Subcutaneous preadipocyte (primary cell): ENCODE results near the genes CATSPERZ and NRXN2.

DNA sequence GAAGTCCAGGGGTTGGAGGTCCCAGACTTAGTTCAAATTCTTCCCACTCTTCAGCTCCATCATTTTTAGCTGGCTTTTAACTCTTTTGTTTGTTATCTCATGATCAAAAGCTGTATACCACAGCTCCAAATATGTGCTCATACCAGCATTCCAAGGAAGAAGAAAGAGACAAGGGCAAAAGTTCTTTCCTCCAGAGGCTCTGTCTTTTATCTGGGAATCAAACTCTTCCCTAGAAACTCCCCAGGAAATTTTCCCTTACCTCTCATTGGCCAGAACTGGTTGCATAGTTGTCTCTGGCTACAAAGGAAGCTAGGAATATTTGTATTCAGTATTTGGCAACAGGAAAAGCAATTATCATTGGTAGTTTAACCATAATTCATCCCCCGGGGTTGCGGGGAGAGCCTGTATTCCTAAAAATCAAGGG is 10.4 kb upstream of the ZFTA start:
- CAGE, long polyA plus RNA, result no peak

GRCh38 chr11:63813925-63814414 is 714 bp downstream of the SPINDOC start:
- CAGE, long polyA plus RNA, result no peak

DNA sequence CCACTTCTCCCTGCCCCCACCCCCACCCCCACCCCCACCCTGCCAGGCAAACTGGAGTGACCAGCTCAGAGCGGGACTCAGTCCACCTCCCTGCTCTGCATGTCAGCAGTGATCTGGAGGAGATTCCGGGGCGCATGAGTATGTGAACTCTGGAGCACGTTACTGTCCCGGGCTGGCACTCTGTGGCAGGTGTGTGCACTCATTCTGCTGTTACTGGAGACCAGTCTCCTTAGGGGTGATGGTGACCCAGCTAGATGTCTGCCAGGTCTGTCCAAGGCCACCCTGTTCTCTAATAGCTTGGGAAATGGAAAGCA is 33.9 kb downstream of the MARK2 start:
- CAGE, long polyA plus RNA, result no peak

DNA sequence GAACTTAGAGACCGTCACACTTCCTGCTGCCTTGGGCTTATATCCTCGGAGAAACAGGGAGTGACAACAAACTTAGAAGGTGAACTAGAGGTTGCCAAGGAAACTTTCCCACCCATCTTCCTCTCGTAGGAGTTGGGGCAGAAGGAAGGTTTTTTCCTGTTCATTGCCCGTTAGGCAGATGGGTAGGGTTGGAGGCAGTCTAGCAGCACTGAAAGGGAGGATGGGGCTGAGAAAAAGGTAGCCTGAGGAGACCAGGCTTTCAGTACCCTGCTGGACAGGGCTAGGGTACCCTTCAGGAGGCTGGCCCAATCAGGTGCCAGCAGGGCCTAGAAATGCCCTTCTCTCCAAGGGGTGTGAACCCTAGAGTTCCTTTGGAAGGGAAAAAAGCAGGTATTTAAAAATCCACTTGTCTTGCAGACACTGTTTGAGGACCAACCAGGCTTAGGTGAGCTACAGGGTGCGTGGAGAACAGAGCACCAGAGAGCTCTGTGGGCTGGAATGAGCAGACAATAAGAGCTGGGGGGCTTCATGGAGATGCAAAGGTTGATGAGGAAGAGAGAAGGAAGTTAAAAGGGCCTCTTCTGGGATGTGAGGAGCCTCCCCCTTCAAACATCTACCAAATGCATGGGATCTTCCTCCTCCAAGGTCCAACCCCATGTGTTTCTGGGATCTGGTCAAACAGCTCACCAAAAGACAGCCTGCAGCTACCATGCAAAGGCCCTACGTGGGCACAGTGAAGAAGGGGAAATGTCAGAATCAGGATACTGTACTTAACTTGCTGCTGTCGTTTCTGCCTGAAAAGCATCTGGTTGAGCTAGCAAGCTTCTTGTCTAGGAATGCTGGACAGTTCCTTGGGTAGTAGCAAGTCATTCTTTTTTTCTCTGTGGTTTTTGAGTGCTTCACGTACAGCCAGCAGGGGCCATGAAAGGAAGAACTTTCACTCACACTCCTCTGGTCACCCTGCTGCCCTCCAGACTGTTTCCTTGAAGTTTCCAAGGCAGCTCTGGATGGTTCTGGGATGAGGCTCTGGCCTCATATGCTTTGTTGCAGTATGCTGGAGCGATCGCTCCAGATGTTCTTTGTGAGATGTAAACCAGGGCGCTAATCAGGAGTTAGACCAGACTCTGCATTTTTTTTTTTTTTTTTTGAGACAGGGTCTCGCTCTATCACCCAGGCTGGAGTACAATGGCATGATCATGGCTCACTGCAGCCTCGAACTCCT is 25.0 kb downstream of the RCOR2 start:
- CAGE, long polyA plus RNA, result no peak

DNA sequence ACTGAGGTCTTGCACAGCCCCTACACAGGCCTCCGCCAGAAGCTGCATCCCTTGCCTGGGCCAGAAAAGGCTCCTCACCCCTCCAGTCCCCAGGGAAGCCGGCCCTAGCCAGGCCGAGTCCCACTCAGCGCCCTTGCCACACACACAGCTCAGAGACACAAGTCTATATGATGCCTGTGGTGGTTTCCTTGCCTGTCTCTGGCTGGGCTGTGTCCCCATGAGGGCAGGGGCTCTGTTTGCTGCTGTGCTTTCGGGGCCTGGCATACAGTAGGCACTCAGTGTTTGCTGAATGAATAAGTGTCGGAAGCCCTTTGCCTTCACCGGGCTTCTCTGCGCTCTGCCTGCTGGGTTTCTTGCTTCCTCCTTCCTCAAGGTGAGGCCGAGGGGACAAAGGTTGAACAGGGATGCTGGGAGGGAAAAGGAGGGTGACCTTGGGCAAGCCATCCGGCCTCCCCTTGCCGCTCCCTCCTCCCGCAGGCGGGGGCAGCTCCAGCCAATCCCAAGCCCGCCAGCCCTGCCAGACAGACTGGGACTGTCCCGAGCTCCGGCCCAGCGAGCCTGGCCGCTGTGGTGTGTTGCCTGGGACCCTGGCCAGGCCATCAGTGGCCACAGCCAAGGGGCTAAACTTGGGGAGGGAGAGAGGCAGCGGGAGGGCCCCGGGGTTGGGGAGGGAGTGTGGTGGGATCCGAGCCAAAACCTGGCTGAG is 3.1 kb upstream of the RCOR2 start:
- CAGE, long polyA plus RNA, result no peak

DNA sequence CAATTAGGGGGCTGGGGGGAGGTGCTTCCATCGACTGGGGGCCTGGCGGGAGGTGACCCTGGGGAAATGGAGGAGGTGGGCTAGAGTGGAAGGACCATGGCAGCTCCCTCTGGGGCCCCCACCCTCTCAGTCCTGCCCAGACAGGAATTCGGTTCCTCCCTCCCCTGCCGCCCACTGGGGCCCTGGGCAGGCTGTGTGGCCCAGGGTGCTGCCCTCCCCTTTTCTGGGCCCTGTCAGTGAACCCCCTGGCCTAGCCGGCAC is 3.6 kb upstream of the RCOR2 start:
- CAGE, long polyA plus RNA, result no peak

- CAGE, long polyA plus RNA, result no peak
Measured at GRCh38 chr11:64087201-64087593, 51.5 kb downstream of the FLRT1 start.

DNA sequence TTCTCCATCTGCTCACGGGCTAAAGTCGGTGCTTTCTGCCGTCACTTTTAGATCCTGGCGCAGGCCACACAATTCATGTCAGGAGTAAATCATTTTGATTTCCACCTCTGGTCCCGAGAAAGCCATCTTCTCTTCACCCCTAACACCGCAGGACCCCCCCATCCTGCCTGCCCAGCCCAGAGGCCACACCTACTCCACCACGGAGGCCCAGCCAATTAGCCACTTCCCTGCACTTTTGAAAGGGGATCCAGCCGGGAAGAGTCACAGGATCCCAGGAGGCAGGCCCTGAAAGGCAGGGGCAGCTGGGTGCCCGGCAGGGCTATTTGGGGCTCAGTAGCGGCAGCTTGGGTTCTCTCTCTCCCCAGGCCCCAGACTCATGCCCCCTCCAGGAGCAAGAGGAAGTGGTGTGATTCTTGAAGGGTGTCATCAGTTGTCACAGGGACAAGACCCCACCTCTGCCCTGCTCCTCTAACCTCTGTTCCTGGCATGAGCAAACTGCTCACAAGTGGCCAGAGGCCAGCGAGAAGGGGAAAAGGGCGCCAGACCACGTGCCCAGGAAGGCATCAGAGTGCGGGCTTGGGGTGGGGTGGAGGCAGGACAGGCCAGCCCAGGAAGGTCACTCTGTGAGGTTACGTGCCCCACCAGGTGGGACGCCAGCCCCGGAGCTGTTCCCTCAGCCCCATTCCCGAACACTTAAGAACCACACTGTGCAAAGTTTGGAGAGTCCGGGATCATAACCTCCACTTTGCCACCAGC is 1.2 kb downstream of the MACROD1 start:
- CAGE, long polyA plus RNA, result no peak

DNA sequence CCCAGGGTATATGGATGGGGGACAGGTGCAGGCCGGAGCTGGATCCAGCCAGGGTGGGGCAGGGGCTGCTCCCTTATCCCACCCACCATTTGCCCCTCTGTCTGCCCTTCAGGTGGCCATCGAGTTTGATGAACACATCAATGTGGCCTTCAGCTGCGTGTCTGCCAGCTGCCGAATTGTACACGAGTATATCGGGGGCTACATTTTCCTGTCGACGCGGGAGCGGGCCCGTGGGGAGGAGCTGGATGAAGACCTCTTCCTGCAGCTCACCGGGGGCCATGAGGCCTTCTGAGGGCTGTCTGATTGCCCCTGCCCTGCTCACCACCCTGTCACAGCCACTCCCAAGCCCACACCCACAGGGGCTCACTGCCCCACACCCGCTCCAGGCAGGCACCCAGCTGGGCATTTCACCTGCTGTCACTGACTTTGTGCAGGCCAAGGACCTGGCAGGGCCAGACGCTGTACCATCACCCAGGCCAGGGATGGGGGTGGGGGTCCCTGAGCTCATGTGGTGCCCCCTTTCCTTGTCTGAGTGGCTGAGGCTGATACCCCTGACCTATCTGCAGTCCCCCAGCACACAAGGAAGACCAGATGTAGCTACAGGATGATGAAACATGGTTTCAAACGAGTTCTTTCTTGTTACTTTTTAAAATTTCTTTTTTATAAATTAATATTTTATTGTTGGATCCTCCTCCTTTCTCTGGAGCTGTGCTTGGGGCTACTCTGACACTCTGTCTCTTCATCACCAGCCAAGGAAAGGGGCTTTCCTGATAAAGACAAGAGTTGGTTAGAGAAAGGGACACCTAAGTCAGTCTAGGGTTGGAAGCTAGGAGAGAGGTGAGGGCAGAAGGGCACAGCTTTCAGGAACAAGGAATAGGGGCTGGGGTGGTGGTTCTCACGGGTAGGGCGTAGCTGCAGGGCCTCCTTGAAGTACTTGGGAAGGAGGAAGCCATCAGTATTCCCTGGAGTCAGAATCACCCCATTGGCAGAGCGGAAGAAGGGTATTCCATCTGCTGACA is 2.5 kb downstream of the TRPT1 start:
- CAGE, long polyA plus RNA, result no peak

DNA sequence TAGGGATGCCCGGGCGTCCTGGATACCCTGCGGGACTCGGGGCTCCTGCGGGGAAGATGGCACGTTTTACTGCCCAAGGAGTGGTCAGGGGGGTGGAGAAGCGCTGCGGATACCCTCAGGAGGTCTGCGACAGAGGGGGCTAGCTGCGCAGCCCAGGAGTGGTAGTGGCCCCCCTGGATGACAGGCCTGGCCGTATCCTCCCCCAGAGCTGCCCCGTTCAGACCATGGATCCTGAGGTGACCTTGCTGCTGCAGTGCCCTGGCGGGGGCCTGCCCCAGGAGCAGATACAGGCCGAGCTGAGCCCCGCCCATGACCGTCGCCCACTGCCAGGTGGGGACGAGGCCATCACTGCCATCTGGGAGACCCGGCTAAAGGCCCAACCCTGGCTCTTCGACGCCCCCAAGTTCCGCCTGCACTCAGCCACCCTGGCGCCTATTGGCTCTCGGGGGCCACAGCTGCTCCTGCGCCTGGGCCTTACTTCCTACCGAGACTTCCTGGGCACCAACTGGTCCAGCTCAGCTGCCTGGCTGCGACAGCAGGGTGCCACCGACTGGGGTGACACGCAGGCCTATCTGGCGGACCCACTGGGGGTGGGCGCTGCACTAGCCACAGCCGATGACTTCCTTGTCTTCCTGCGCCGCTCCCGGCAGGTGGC is 482 bp downstream of the NUDT22 start:
- CAGE, long polyA plus RNA, result no peak

DNA sequence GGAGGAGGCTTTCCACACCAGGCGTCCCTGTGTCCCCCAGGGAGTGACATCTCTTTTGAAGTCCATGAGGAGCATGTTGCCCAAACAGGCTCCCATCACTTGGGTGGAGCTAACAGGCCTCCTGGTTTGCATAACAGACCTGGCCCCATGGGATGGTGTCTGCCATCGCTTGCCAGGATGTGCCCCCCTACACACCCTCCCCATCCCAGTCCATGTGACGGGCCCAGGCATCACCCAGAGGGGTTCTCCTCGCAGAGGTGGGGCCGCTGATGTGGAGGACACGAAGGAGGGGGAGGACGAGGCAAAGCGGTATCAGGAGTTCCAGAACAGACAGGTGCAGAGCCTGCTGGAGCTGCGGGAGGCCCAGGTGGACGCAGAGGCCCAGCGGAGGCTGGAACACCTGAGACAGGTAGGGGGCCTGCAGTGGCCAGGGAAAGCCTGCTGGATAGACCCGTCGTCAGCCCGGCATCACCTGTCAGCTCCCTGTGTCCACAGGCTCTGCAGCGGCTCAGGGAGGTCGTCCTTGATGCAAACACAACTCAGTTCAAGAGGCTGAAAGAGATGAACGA is 14.4 kb downstream of the PLCB3 start:
- CAGE, long polyA plus RNA, result no peak

DNA sequence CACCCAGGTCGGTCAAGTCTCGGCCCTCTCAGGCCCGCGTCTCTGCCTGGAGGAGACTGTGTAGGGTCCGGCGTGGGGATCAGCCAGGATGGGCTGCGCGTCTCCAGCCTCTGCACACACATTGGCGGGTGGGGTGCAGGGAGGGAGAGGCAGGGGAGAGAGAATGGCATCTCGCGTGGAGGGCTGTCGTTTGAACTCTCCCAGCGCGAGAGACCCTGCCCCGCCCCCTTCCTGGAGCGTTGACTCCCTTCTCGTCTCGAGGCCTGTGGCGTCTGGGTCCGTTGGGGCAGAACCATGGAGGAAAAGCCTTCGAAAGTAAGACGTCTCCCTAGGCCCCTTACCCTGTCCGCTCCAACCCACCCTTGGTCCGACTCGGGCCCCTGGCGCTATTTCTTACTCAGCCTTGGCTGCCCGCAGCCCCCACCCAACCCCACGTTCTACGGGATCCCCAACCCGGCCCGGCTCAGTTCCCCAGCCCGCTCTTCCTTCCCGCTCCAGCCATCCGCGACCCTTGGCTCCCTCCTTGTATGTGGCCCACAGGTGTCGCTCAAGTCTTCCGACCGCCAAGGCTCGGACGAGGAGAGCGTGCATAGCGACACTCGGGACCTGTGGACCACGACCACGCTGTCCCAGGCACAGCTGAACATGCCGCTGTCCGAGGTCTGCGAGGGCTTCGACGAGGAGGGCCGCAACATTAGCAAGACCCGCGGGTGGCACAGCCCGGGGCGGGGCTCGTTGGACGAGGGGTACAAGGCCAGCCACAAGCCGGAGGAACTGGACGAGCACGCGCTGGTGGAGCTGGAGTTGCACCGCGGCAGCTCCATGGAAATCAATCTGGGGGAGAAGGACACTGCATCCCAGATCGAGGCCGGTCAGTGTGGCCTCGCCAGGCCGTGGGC is at the start of gene CATSPERZ:
Gene CATSPERZ, plus strand, starts transcription at position 242 of the 899 bp plus-strand sequence.
- CAGE, long polyA plus RNA, result no peak

- CAGE, long polyA plus RNA, result no peak
Measured at GRCh38 chr11:64359788-64360208, 836 bp downstream of the RPS6KA4 start.

- CAGE, long polyA plus RNA, result no peak
Measured at GRCh38 chr11:64500138-64500995, 55.4 kb upstream of the SLC22A11 start.

DNA sequence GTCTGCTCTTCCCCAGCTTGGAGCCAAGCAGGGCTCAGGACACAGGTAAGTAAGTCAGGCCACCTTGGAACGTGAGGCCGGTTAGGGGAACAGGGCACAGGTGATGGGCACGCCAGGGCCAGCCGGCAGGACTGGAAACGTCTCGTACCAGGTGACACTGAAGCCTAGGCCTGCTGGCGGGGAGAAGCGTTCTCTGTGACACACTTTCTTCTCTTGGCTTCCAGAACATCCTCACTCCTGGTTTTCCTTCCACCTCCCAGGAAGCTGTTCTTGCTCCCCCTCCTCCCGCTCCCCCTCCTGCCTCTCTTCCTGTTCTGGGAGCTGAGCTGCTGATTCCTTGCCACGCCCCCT is 4.0 kb downstream of the SLC22A11 start:
- CAGE, long polyA plus RNA, result no peak

DNA sequence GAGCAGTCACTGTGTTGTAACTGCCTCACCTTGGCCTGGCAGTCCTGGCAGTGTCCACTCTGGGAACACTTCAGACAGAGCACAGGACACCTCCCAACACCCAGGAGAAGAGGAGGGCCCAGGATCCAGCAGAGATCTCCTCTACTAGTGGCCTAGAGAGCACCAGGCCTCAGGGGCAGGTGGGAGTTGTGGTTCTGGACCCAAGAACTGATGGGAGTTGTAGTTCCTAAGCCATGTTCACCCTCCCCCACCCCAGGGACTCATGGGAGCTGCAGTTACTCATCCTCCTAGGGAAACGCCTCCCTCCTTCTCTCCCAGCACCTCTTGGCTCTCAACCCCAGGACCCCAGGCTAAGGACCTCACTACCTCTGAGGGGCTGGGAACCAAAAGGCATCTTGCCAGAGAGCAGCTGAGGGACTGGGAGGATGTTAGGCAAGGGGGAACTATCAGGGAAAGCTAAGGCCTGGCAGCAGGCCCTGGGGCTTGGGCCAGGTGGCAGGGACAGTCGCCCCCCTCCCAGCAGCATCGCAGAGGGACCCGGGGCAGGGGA is 28.8 kb downstream of the SLC22A12 start:
- CAGE, long polyA plus RNA, result no peak

DNA sequence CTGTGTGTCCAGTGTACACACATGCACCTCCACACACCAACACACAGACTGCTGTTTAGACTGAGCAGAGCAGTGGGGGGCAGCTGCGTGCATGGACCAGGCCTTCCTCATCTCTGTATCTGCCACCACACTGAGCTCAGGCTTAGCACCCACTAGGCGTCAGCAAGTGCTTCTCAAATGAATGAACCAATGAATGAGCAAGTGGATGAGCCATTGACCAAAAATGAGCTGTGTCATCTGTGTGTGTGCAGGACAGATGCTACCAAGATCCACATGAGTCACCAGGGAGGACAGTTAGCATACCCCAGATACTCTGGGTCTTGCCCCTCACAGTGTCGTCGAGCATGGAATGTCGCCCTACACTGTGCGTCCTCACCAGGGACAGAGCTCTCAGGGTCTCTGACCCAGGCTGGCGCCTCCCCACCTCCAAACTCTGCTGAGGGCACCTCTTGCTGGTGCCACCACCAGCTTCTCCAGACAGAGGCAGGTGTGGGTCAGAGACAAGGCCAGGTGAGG is 63.2 kb downstream of the NRXN2 start:
- CAGE, long polyA plus RNA, result no peak

DNA sequence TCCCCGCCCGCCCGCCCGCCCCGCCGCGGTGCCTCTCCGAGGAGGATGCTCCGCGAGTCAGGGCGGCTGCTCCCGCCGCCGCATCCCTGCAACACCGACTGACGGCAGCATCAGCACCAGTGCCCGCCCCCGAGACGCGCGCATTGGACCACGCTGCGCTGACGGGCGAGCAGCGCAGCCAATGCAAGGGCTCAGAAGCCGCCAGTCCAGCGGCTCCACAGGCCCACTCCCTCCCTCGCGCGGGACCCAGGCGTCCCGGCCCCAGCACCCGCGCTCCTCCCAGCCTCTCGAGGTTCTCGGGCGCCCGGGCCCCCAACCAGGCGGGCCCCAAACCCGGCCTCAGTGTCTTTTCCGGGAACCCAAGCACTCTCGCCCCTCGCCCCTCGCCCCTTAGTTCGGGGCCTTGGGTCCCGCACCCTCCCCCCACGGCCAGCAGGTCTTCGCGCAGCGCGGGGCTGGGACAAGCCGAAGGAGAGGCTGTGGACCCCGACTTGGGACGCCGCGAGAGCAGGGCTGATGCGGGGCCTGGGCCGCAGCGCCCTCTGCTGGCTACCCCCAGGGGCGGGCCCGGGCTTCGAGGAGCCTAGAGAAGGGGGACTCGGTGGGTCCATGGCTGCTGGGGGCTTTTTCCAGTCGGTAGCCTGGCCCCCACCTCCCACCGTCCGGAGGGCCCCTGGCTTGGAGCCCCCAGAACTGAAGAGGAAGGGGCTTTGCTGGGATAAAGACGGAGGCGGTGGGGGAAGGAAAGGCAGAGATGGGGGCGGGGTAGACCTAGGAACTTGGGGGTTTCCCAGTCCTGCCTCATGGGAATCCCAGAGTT is at the start of gene NRXN2:
Gene NRXN2, minus strand, starts transcription at position 100 of the 820 bp plus-strand sequence.
- CAGE, long polyA plus RNA, result no peak

GRCh38 chr11:64725896-64726824 is 3.2 kb upstream of the NRXN2 start:
- CAGE, long polyA plus RNA, result no peak

DNA sequence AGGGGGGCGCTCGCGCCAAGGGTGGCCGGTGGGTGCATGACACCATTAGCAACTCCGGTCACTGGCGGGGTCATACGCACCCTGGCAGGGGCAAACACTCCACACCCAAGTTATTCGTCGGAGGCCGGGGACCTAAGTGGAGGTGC is 332 bp downstream of the RASGRP2 start:
- CAGE, long polyA plus RNA, result no peak